ENCODE results near the genes CATSPER1, PACS1, BRMS1, NPAS4, ACTN3, RBM14 and C11orf80.

DNA sequence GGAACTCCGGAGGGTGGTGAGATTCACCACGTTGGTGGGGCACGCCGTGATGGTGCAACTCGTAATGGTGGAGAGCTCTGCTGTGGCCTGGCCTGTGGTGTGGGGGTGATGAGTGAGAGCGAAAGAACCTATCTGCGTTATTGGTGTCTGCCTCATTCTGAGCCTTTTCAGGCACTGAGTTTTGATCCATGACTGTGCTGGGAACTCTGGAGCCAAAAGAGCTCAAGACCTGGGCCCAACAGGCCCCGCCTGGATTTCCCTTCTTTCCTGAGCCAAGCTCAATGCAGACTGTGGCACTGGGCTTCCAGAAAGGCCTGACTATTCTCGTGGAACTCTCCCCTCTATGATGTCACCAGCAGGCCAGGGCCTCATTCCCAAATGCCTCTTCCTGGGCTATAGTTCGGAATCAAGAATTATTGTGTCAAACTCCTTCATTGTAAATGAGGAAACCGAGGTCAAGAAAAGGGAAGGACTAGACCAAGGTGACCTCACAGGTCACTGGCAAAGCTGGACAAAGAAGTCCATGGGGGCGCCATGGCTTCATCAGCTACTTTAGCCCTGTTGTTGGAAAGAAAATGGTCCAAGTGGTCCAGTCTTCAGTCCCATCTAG, at the start of gene CATSPER1:
TSS of gene CATSPER1 (minus strand) at position 290 of the 610 bp plus-strand sequence.
- CAGE, long polyA plus RNA: no peak
- RRBS: no CpG with 5 or more reads among the region's 12 CpGs

DNA sequence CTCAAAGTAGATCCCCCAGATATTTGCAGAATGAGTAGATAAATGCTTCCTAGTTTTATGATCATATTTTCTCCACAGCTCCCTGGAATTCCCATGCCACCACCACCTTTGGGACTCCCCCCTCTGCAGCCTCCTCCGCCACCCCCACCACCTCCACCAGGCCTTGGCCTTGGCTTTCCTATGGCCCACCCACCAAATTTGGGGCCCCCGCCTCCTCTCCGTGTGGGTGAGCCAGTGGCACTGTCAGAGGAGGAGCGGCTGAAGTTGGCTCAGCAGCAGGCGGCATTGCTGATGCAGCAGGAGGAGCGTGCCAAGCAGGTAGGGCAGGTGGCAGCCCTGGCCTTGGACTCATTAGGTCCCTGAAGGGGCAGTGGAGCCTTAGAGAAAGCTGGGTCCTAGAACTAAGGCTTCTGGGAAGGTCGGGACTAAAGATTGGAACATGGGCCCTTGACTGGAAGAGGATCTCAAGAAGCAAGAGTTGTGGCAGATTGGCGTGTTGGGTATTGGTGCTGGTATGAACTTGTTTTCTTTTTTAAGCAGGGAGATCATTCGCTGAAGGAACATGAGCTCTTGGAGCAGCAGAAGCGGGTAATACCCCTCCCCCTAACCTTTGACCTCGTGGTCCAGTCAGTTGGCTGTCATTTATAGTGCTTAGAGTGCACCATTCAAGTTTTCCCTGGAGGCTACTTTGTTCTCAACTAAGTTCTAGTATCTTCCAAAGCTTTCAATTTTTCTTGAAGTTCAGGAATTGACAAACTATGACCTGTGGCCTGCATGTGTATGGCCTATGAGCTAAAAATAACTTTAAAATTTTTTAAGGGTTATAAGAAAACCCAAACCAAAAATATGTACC, 3.1 kb downstream of the SF3B2 start:
- CAGE, long polyA plus RNA: no peak
- RRBS: no CpG with 5 or more reads among the region's 11 CpGs

GRCh38 chr11:66069958-66070648, at the start of gene PACS1:
Gene PACS1, plus strand, starts transcription at chr11:66070272.
- CAGE, long polyA plus RNA: no peak
- RRBS: 2% methylated on average over 12 of the region's 103 CpGs

- CAGE, long polyA plus RNA: no peak
- RRBS: no CpG with 5 or more reads among the region's 5 CpGs
Observed at GRCh38 chr11:66145334-66146167, 75.5 kb downstream of the PACS1 start.

DNA sequence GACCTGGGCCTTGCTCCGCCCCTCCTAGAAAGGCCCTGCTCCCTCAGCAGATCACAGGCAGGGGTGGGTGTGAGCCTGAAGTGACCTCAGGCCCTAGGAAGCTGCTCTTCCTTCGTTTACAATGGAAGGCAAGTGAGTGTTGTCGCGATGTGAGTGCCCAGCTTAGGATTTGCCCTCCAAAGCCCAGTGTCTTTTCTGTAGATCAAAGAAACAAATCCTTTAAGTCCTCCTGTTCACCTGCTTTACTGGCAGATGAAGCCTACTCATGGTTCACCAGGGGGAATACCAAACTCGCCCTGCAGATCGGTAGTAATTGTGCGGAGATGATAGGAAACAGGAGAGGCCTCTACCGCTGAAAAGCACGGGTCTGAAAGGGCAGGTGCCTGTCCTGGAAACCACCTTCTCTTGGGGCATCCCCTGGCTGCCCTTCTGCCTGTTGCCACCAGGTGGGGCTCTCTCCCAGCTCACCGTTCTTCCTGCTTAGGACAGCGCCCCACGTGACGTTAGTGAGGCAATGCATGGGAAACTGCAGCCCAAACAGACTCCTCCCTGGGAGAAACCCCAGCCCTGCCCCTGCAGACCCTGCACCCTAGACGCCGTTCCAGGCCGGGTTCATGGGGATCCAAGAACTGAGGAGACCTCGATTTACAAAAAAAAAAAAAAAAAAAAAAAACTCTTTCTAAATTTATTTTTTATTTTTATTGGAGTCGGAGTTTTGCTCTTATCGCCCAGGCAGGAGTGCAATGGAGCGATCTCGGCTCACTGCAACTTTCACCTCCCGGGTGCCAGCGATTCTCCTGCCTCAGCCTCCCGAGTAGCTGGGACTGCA, 34.9 kb upstream of the KLC2 start:
- CAGE, long polyA plus RNA: no peak
- RRBS: no CpG with 5 or more reads among the region's 24 CpGs

DNA sequence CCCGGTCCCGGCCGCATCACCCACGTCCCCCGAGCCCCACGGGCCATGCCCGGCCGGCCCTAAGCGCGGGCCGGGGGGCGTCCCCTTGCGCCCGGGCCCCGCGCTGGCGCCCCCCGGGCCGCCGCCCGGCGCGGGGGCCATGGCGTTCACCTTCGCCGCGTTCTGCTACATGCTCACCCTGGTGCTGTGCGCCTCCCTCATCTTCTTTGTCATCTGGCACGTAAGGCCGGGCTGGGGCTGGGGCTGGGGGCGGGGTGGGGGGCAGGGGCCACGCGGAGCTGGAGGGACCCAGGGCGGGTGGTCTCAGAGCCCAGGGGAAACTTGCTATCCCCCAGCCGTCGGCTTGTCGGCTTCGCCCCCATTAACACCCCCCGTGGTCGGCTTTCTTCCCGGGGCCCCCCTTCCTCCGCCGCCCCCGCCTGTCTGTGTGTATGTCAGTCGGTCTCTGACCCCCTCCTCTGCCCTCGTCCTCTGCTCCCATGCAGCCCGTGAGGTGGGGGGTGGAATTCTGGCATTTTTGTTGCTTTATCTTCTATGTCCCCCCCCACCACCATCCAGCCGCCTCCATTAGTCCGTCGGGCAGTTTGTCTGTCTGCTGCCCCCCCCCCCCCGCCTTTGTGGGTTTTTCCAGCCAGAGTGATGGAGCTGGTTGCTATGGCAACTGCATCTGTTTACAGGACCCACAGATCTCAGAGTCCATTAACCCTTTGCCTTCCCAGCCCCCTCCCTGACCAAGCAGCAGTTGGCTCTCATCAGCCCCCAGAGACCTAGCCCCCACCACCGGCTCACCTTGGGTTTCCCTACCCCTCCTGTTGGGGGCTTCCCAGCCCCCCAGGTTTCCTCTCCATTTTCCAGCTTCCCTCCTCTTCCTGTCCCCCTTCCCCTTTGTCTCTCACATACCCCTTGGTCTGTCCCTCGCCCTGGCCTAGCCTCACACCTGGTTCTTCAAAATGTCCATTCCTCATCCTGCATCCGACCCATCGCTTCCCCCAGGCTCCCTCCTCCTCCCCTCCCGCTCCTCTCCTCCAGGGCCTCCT, 661 bp downstream of the CNIH2 start:
- CAGE, long polyA plus RNA: no peak
- RRBS: 2% methylated on average over 16 of the region's 56 CpGs

DNA sequence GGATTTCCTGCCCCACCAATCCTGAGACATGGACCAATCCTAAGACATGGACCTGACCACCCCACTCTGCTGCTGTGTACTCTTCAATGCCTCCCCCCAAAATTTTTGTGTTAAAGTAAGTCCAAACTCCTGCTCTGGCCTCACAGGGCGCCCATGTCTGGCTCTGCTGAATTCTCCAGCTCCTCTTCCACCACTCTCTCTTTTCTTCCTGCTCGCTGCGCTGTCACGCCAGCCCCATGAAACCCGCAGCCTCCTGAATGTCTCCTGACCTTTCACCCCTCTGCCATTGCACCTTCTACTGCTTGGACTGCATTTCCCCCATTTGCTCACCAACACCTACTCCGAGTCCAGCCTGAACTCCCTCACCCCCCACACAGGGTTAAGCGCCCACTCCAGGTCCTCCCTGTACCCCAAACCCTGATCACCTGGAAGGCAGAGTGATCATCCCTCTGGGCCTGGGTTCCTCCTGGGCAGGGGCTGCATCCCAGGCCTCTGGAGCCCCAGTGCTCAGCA, 3.5 kb downstream of the CNIH2 start:
- CAGE, long polyA plus RNA: no peak
- RRBS: no CpG with 5 or more reads among the region's 7 CpGs

GRCh38 chr11:66344760-66345671, at the start of gene BRMS1:
Gene BRMS1, minus strand, starts transcription at chr11:66345104.
- CAGE, long polyA plus RNA: no peak
- RRBS: under 1% methylated on average over 18 of the region's 61 CpGs

DNA sequence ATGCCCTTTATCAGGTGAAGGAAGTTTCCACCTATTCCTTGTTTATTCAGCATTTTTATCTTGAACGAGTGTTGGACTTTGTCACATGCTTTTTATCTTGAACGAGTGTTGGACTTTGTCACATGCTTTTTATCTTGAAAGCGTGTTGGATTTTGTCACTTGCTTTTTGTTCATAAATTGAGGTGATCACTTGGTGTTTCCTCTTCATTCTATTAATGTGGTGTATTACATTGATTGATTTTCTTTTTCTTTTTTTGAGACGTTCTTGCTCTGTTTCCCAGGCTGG, 3.9 kb upstream of the B4GAT1 start:
- CAGE, long polyA plus RNA: no peak
- RRBS: no CpG with 5 or more reads among the region's 4 CpGs

DNA sequence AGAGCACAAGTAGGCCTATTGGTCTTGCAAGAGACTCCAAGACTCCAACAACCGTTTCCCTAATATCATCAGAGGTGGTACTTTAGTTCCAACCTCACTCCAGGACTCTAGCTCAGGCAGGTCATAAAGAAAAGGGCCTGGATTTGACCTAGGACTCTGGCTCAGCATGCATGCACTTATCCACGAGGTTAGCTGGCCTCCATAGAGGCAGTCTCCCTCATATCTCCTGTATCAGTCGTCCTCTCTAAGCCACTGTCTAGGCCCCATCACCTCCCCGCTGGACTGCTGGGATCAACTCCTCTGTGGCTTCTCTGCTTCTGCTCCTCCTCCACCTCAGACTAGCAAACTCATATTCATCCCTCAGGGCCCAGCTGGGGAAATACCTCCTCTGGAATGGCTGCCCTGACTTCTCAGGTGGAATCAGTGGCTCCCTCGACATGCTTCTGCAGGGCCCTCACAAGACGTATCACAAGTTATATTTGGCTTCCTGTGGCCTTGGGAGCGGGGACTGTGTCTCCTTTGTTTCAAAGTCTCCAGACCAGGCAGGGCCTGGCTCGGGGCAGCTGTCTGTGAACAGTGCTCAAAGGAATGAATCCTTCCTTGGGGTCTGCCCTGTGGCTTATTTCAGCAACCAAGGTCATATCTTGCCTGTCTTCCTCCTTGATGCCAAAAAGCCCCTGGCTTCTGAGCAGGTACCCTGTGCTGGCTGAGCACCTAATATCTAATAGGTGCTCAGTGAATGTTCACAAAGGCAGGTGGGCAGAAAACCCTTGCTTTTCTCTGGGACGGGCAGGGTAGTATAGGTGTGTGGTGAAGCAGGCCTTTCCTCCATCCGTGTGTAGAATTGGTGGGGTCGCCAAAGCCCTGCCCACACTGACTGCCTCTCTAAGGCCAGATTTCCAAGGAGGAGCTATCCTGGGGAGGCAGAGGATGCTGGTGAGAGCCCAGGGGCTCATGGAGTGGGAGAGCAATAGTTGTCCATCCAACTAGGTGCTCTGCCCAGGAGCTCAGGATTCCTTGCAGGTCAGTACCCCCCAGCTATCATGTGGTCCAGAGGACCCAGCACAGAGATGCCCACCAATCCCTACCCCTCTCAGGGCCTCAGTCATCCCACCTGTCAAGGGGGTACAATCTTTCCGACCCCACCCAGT, 9.9 kb downstream of the SLC29A2 start:
- CAGE, long polyA plus RNA: no peak
- RRBS: no CpG with 5 or more reads among the region's 12 CpGs

DNA sequence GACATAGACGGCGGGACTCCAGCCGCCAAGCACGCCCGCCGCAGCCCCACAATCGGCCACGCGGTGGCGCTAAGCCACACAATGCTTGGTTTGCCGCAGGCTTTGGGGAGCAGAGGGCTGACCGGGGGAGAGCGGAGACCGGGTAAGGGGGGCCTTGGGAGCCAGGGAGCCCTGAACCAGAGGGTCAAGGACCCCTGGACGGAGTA, 12.4 kb upstream of the NPAS4 start:
- CAGE, long polyA plus RNA: no peak
- RRBS: 0% methylated on average over 2 of the region's 15 CpGs

- CAGE, long polyA plus RNA: no peak
- RRBS: 24% methylated on average over 21 of the region's 73 CpGs
Observed at GRCh38 chr11:66420496-66421442, at the start of gene NPAS4. Gene NPAS4, plus strand, starts transcription at chr11:66421035.

- CAGE, long polyA plus RNA: no peak
- RRBS: no CpG with 5 or more reads among the region's 16 CpGs
Observed at GRCh38 chr11:66438920-66439458, 341 bp upstream of the MRPL11 start.

DNA sequence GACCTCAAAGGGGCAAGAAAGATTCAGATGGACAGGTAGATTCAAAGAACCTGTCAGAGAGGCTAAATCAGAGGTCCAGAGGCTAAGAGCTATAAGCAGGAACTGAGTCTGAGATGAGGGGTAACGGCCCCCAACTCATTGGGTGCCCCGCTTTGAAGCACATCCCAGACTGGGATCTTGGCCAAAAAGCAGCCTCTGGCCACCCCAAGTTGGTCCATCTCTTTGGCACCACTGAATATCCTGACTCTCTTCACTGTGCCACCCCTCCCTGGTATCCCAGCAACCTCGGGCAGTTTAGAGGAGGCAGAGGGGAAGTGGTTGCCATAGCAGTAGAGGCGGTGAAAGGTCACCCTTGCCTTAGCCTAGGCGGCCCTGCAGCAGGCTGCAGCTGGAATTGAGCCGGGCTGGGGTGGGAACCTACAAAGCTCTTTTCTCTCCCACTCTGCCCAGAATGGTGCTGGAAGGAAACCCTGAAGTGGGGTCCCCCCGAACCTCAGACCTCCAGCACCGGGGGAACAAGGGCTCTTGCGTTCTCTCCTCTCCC, 1.0 kb downstream of the PELI3 start:
- CAGE, long polyA plus RNA: no peak
- RRBS: no CpG with 5 or more reads among the region's 9 CpGs

GRCh38 chr11:66546484-66547263, at the start of gene ACTN3:
Gene ACTN3, plus strand, starts transcription at chr11:66546903.
- CAGE, long polyA plus RNA: no peak
- RRBS: 12% methylated on average over 24 of the region's 47 CpGs

DNA sequence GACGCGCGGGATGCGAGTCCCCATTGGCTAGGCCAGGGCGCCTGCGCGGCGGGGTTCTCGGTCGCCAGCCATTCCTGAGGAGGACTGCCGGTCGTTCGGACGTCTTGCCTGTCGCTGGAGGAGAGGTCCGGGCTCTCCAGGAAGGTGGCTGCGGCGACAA, at the start of gene RBM14:
TSS of gene RBM14 (plus strand) at position 71 of the 160 bp plus-strand sequence.
- CAGE, long polyA plus RNA: no peak
- RRBS: 2% methylated on average over 3 of the region's 18 CpGs

DNA sequence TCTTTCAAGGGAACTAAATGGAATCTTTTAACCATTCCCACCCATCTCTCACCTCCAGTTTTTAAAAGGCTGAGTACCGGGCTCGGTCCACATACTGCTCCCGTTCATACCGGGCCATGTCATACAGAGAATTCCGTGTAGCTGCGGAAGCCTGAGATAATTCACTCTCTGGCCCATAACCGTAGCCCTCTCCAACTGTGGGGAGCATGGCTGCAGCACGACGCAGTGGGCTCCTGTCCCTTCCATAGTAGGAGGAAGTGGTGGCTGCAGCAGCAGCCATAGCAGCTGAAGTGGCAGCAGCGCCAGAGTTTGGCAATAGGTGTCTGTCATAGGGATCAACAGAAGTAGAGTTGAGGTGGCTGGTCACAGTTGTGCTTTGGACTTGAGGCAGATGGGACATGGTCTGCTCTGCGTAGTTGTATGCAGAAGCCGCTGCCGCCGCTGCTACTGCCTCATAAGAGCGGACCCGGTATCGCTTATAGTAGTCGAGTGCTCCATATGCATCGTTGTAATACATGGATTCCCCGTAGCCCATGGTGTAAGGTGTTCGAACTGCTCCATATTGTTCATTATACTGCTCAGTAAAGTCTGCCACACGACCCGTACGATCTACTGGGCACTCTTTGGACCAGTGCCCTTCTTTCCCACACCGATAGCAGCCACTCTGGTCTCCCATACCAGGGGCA, 9.0 kb downstream of the RBM4B start:
- CAGE, long polyA plus RNA: no peak
- RRBS: no CpG with 5 or more reads among the region's 25 CpGs

GRCh38 chr11:66720752-66720901, 8.4 kb downstream of the SPTBN2 start:
- CAGE, long polyA plus RNA: no peak
- RRBS: no CpG with 5 or more reads among the region's 5 CpGs

DNA sequence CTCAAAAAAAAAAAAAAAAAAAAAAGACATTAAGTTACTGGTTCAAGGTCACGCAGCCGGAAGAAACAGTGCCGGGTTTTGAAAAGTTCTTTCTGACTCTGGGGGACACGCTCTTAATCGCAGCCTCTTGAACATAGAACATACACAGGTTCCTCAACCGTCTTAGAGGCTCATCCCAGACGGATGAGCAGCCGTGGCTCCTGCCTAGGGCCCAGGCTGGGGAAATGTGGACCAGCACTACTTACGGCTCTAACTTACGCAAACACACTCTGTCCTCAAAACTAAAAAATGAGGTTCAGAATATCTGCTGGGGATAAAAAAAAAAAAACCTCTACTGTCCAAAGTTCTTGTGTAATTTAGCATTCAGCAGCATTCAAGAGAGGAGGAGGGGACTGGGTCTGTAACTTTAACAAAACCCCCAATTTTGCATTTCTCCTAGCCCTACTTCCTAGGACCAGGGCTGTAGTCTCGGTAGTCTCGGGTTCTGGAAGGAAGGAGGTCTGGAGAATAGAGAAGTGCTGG, 6.1 kb downstream of the SPTBN2 start:
- CAGE, long polyA plus RNA: no peak
- RRBS: no CpG with 5 or more reads among the region's 12 CpGs

DNA sequence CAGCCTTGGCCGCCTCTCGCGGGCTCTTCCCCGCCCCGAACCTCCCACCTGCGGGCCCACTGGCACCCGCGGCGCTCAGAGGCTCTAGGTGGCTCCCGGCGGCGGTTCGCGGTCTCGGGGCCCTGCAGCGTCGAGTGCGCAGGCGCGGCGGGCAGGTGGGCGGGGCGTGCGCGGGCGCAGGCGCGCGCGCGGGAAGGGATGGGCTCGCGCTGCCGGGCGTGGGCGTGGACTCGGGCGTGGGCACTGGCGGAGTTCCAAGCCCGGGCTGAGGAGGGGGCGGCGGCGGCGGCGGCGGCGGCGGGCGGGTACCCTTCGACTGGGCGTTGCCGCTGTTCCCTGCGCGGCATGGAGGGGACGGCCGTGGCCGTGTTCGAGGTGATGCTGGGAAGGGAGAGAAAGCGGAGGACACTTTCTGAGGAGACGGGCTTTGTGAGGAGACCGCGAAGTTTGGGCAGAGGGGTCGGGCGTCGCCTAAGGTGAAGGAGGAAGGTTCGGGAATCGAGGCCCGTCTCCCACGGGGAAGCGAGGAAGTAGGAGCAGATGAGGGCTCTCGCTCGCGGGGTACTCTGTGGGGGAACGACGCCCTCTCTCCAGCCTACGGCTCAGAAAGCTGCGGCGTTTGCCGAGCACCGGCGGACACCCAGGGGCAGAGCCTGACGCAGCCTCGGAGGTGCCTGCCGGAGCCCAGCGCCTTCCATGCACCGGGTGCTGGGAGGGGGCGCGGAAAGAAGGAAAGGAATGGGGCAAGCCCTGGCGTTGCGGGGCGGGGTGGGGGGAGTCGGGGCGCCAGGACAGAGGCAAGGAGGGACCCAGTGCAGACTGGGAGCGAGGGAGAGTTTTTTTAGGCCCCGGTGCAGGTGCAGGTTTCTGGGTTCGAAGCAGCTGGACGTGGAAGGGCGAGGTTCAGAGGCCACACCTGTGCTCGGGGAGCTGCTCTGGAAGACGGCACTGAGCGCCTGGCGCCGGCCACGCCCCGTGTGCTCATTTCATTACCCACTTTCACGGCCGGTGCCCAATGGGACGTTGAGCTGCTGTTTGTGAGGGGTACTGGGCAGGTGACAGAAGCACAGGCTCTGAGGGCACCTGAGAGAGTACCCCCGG, at the start of gene C11orf80:
TSS of gene C11orf80 (plus strand) at position 225 of the 1,101 bp plus-strand sequence.
- CAGE, long polyA plus RNA: no peak
- RRBS: 2% methylated on average over 15 of the region's 109 CpGs

All from mammary epithelial cell (primary cell).